Thoracic aorta (tissue), 1 donor: ENCODE measurements around the genes LAS1L and EDA.

- RAMPAGE, long total RNA: start-site peak on the minus strand at chrX:63755076-63755138, 119 reads
Observed at GRCh38 chrX:63754264-63755256, 30.5 kb downstream of the ARHGEF9 start.

GRCh38 chrX:64204042-64204576 lies 1.4 kb downstream of the AMER1 start:
- RAMPAGE, long total RNA: no peak

GRCh38 chrX:64224829-64225132 lies 5.6 kb downstream of the ASB12 start:
- RAMPAGE, long total RNA: no peak

DNA sequence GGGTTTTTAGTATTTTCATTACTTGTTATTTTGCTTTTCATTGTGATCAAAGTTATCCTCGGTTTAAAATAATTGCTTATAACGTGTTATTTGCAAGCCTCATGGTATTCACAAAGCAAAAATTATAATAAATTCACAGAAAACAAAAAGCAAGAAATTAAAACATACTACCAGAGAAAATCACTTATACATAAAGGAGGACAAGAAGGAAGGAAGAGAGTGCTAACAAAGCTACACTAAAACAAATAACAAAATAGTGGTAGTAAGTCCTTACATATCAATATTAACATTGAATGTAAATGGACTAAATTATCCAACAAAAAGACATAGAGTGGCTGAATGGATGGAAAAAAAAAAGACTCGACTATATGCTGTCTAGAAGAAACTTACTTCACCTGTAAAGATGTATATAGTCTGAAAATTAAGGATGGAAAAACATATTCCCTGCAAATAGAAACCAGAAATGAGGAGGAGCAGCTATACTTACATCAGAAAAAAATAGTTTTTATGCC lies 197.9 kb downstream of the ZC3H12B start:
- RAMPAGE, long total RNA: no peak

GRCh38 chrX:65534374-65535266 lies at the start of gene LAS1L:
Gene LAS1L, minus strand, starts transcription at chrX:65534787.
- RAMPAGE, long total RNA: start-site peak on the minus strand at chrX:65534751-65534773, 100 reads

DNA sequence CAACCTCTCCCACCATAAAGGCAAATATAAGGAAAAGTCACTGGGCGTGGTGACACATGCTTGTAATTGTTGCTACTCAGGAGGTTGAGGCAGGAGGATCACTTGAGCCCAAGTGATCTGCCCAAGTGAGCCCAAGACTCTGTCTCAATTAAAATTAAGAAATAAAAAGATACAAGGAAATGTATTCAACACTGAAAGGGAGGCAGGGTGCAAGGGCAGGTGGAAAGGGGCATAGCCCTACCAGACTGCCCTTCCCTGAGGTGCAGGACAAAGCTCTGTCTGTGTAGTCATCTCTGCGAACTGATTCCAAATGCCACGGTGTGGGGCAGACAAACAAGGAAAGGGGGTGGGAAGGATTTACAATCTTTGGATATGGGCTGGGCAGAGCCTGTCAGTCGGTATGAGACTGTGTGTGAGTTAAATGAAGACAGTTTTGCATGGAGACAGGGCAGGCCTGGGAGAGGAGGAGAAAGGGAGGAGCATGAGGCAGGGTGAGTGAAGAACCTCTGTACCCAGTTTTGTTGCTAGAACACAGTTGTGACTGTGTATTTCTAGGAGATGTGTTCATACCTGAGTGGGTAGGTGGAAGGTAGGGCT lies 59.6 kb upstream of the MSN start:
- RAMPAGE, long total RNA: no peak

- RAMPAGE, long total RNA: no peak
Observed at GRCh38 chrX:66005050-66006291, 34.4 kb downstream of the VSIG4 start.

- RAMPAGE, long total RNA: no peak
Observed at GRCh38 chrX:68708818-68709419, 61.5 kb downstream of the STARD8 start.

DNA sequence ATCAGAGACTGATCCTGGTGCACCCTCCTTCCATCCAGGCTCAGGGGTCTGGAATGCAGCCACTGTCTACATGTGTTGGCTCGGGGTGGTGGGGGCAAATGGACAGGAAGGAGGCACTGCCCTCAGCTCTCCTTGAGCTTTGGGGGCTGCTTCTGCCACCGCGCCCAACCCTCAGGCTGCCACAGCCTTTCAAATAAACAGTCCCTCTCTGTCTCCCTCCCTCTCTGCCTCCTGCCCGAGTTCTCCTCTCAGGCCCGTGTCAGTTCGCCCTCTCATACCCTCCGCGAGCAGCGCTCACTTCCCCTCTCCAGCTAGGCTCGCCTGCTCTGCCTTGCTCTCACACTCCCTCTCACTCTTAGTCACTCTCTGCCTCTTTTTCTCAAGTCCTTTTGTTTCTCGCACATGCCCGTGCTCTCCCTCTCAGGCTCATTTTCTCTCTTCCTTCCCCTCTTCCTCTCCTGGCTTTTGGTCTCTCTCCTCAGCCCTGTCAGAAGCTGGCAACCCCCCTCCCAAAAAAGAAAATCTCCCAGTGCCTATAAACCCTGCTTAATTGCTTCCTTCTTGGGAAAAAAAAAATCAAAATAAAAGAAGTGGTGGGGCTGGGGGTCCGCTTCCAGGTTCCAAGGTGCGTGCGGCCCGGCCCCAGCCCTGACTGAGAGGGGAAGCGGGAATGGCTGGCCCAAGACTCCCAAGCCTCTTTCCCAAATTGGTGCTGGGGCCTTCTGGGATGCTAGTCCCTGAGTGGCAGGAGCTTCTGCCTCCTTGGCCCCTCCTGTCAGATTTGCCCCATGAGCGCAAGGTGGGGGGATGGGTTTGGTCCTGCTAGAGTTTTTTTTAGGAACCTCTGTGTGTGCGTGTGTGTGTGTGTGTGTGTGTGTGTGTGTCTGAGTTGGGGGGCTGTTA lies 3.4 kb downstream of the EFNB1 start:
- RAMPAGE, long total RNA: no peak

- RAMPAGE, long total RNA: no peak
Observed at GRCh38 chrX:68838848-68839173, 10.0 kb downstream of the EFNB1 start.

- RAMPAGE, long total RNA: no peak
Observed at GRCh38 chrX:68848283-68849032, 19.6 kb downstream of the EFNB1 start.

- RAMPAGE, long total RNA: no peak
Observed at GRCh38 chrX:69126604-69127031, 38.6 kb downstream of the PJA1 start.

DNA sequence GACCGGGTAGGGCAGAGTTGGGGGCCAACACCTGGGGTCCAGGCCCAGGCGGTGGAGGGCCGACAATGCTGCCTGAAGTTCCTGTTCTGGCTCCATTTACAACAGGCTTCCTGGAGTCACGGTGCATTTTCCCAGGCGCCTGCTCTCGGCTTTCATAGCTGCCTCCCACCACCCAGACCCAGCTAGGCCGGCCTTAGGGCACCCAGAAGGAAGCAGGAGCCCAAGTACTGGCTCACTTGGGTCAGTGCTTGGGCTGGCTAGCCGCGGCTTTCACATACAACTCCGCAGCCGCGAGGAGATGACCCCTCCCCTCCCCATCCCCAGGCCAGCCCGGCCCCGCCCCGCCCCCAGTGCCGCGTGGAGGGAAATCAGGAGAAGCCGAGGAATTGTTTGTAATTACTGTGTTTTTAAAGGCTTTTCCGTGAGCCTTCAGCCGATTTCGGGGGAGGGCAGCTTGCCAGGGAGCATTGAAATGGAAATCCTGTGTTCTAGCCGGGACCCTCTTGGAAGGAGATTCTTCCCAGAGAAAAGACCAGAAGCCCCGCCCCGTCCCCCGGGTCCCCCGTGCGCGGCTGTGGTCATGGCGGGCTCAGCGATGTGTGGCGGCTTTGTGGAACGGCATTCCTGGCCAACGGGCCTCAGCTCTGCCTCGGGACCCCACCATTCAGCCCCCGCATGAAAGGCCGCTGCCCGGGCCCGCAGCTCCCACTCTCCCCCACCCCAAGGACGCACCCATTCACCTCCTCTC lies 28.5 kb downstream of the PJA1 start:
- RAMPAGE, long total RNA: no peak

- RAMPAGE, long total RNA: no peak
Observed at GRCh38 chrX:69503458-69503839, 677 bp upstream of the NALF2 start.

DNA sequence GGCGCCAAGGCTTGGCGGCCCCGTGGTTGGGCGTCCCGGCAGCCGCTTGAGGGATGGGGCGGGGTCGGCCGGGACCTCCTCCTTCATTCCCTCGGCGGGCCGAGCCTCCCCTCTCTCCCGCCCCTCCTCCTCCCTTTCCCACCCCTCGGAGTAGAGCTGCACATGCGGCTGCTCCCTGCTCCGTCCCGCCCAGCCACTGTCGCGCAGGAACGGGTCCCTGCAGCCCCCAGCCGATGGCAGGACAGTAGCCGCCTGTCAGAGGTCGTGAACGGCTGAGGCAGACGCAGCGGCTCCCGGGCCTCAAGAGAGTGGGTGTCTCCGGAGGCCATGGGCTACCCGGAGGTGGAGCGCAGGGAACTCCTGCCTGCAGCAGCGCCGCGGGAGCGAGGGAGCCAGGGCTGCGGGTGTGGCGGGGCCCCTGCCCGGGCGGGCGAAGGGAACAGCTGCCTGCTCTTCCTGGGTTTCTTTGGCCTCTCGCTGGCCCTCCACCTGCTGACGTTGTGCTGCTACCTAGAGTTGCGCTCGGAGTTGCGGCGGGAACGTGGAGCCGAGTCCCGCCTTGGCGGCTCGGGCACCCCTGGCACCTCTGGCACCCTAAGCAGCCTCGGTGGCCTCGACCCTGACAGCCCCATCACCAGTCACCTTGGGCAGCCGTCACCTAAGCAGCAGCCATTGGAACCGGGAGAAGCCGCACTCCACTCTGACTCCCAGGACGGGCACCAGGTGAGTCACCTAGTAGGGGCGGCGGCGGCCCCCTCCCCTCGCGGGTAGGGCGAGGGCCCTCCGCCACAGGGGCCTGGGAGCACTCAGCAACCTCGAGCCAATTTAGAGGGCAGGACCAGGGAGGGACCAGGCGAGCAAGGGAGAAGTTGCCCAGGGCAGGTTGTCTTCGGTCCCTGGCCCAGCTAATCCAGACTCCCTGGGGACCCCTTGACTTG lies at the start of gene EDA:
Gene EDA, plus strand, starts transcription at position 132 of the 938 bp plus-strand sequence.
- RAMPAGE, long total RNA: start-site peak on the plus strand centred at position 186 of the sequence, 145 bp wide, 13 reads

DNA sequence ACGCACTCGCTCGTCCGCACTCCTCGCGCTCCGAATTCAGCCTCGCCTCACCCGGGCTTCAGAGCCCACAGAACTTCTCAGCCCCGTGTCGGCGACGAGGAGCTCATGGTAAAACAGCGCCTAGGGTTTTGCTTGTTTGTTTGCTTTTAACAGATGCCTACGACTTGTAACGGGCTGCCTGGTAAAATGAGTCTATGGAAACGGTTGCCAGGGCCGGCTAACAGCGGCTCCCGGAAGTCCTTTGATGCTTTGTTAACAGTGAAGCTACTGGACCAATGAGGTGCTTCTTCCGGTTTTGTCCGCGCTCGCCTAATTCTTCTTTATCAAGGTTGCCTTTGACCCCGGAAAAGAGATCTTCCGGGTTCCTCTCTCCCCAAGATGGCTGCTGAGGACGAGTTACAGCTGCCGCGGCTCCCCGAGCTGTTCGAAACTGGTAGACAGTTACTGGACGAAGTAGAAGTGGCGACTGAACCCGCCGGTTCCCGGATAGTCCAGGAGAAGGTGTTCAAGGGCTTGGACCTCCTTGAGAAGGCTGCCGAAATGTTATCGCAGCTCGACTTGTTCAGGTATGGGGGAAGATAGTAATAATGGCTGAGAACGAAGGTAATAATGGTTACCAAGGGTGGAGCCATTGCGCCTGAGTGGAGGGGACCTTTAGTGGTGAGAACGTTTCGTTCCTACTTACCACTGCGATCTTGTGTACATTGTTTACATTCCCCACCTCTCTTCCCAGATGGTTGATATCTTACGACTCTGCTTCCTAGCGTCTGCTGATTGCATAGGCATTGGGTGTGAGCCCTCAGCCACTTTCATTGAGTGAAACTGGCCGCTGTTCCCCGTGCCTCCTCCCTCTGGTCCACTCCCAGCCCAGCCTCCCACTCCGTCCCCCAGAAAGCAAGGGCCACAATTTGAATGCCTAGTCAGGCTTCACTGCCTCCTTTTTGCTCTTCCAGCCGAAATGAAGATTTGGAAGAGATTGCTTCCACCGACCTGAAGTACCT lies 623 bp downstream of the IGBP1 start:
- RAMPAGE, long total RNA: start-site peak on the plus strand centred at position 361 of the sequence, 23 bp wide, 419 reads

- RAMPAGE, long total RNA: no peak
Observed at GRCh38 chrX:70969706-70970429, 39.0 kb upstream of the SLC7A3 start.

GRCh38 chrX:71053121-71053720 lies 14.9 kb downstream of the SNX12 start:
- RAMPAGE, long total RNA: no peak

GRCh38 chrX:71296780-71297184 lies 4.8 kb upstream of the ITGB1BP2 start:
- RAMPAGE, long total RNA: start-site peak on the plus strand at chrX:71296860-71297208, 511 reads

GRCh38 chrX:71491965-71493138 lies 40.6 kb upstream of the OGT start:
- RAMPAGE, long total RNA: no peak